ENCODE data around the genes RIPK1 and TUBB2A.

- PRO-cap: no peak
Measured at GRCh38 chr6:2966359-2967065, 4.9 kb downstream of the SERPINB6 start.

DNA sequence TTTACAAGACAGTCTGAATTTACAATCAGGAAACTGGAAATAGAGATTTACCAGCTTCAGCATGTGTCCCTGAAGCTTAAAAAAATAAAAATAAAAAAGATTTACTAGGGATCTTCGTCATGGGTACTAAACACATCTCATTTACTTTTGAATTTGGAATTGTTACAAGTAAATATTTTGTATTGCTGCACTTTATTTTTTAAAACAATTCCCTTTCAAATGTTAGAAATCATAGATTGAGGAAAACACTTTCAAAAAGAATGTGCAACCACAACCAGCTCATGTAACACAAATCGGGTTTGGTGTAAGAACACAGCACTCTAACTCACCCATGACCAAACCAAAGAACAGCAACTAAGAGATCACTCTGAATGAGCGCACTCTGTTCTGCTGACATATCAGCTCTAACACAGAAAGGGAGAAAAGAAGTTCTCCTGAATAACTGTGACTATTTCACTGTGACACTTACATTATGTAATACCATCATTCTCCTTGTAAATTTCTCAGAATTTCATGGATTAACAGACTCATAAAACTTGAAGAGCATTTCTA is 6.8 kb upstream of the SERPINB6 start:
- PRO-cap: no peak

DNA sequence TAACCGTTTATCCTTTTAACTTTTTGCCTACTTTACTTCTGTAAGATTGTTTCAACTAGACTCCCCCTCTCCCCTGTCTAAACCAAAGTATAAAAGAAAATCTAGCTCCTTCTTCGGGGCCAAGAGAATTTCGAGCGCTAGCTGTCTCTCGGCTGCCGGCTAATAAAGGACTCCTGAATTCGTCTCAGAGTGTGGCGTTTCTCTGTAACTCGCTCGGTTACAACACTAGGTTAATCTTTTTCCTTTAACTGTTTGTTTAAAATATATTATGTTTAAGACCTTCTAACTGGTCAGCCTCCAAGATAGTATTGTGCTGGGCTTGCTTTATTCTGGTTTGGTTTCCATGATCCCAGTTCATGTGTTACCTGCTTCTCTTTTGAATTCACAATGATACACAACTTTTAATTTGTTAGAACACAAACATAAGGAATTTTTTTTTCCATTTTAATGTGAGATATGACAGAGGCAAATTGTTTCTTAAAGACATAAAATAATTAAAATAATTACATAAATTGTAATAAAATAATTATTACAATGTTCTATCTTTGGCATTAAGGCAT is 8.6 kb upstream of the NQO2 start:
- PRO-cap: no peak

DNA sequence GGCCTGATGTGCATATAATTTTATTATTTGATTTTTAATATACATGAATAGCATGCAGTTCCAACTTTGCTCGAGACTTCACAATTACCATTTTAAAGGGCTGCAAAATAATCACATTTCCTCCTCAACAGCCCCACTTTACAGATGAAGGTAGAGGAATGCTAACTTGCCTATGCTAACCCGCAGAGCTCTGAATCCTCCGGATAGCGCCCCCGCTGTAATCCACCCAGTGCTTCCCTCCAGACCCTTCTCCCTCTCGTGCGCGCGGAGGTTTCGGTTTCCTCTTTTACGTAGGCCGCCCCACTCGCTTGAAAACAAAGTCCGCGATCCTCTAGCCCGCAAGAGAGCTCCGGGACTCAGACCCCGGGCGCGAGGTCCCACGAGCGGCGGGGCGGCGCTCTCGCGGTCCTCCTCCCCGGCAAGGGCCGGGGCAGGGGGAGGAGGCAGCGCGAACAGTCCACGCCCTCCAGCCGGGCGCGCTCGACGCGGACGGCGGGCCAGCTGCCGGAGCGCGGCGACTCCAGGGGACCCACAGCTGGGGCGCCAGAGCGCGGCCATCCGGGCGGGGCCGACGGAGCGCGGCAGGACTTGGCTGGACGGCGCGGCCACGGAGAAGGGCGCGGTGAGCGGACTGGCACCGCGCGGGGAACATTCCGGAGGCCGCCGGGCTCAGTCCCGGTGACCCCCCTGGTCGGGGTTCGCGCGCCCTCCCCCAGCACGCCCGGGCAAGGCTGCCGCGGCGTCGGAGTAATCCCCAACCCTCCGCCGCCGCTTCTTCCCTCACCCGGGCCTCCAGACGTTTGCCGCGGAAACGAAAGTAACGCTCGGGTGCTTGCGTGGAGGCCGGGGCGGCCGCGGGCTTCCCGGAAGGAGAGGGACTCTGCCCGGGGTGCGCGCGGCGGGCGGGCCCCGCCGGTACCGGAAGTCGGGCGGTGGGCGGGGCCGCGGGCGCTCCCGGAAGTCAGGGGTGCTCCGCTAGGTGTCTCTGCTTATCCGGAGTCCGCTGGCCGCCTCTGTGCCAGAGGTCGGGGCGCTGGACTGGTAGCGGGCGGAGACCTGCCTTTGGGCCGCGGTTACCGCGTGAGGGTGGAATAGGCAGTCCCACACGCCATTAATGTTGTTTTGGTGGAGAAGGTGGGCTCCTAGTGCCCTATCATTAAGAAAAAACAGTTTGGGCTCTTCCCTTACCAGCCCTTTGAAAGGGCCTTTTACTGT is at the start of gene RIPK1:
TSS of gene RIPK1 (plus strand) at position 455 of the 1,215 bp plus-strand sequence.
- PRO-cap: bidirectional peak, plus-strand start at position 1,018 of the sequence, minus-strand start at position 802 of the sequence

- PRO-cap: bidirectional peak, plus-strand start at chr6:3118359, minus-strand start at chr6:3118361
Measured at GRCh38 chr6:3118068-3118488, 433 bp upstream of the BPHL start.

DNA sequence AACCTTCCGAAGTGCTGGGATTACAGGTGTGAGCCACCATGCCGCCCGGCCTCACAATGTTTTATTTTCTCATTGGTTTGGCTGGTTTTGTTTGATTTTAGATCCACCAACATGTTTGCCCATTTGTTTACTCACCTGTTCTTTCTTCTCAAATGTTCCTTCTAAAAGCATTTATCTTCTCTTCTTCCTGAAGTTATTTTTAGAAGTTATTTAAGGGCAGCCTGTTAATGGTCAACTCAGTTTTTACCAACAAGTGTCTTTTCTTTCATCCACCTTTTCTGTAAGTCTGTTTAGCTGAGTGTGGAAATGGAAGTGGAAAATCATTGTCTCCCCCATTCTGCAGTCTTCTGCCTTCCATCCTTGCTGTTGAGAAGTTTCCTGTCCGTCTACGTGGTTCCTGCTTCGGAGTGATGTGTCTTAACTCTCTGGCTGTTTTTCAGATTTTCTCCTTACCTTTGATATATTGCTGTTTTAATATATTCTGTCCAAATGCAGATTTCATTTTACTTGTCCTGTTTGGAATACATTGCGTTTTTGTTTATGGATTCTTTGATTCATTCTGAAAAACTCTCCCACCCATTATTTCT is 16.6 kb downstream of the BPHL start:
- PRO-cap: no peak

DNA sequence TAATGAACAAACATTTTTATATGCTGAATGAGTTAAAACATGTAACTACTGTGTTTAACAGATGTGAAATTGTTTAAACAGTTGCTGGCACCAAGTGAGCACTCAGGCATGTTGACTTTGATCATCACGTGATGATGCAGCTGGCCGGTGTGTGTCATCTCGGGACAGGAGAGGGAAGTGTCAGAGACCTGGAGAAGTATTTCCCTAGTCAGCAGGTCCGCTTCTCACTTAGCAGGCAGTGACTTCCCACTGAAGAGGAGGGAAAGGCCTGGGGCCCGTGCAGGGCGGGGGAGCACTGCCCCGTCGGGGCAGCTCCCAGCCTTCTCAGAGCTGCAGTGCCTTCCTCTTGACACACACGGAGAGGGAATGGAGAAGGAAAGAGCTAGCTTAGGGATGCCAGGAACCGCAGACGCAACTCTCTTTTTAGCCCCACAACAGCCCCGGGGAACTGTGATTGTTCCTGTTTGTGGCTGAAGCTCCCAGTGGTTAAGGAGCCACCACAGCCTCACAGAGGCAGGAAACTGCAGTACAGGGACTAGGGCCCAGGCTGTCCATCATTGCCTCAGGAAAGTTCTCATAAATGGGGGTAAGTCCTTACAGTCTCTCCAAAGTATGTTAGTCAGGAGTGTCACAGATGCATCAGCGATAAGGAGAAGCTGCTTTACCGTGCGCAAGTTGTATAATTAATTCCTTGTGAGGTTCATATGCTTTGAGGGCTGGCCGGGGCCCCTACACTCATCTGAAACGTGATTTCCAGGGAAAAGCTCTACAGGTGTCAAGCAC is 17.9 kb downstream of the TUBB2A start:
- PRO-cap: no peak

DNA sequence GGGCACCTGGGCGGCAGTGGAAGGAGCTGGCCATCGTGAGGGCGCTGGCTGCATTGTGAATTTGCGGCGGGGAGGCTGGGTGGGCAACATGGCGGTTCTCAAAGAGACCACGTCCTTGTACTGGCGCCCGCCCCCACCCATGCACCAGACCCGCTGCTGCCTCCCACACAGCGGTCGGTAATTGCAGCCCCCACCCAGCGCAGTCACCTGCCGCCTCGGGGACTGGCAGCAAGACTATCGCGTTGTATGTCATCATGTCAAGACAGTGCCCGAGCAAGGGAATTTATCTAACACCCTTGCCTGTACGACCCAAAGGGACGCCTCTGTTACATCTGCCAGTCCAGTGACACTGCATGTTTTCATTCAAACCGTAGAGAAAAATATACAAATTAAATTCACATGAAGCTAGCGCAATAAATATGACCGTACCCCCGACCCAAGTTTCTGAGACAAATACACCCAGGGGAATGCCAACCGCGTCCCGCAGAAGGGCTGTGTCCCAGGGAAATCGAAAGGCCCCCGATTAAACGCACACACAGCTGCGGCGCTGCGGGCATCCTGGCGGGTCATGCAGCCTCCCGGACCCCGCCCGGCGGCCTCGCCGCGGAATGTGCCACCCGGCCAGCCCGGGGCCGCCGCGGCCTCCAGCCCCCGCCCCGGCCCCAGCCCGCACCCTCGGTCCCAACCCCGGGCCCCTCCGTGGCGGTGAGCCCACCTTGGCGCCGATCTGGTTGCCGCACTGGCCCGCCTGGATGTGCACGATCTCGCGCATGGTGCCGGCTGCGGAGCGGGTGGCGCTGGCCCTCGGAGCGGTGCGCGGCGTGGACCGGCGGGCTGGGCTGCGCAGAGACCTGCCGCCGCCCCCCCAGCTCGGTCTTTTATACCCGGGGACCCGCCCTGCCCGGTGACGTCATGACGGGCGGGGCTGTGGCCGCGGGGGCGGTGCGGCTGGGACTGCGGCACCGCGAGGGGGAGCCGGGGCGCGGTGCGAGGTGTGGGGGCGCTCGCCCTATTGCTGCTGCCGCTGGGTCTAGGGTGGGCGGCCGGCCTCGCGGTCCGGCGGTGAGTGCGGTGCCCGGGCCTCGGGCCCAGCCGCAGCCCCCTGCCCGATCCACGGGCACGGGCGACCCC is at the start of gene TUBB2A:
TSS of gene TUBB2A (minus strand) at position 853 of the 1,131 bp plus-strand sequence.
- PRO-cap: bidirectional peak, plus-strand start at position 1,027 of the sequence, minus-strand start at position 853 of the sequence

DNA sequence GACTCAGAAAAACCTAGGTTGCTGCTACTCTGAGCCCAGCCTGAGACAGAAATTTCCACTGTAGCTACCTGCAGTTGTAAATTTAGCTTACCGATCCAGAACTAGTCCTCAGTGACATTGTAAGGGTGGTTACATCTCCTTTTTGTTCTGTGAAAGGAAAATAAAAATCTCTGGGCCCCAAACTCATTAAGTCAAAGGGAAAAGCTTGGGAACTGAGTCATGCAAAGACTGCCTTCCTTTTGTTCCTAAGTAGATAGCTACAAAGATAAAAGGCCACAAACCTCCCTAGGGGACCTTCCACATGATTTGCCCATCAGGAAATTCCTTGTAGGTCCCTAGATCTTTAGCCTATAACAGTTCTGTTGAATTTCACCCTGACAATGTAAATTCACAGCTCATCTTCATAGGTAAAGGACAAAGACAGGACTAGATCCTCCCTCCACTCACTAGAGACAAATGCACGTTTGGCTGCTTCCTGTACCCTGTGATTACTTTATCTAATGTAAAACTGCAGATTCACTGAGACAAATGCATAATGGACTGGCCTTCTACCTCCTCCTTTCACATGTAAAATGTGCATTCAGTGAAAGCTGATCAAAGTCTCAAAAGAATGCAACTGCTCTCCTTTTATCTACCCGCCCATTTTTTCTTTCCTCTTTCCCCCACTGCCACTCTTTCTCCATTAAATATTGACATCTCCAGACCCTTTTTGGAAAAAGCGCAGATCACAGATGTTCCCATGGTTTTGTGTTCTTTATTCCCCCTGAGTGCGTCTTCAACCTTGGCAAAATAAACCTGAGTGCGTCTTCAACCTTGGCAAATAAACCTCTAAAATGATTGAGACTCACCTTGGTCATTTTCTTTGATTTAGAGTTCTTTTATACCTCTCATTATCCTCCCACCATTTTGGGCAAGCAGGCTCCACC is 8.9 kb upstream of the TUBB2A start:
- PRO-cap: no peak

GRCh38 chr6:3193399-3193842 is 34.0 kb downstream of the TUBB2B start:
- PRO-cap: no peak

DNA sequence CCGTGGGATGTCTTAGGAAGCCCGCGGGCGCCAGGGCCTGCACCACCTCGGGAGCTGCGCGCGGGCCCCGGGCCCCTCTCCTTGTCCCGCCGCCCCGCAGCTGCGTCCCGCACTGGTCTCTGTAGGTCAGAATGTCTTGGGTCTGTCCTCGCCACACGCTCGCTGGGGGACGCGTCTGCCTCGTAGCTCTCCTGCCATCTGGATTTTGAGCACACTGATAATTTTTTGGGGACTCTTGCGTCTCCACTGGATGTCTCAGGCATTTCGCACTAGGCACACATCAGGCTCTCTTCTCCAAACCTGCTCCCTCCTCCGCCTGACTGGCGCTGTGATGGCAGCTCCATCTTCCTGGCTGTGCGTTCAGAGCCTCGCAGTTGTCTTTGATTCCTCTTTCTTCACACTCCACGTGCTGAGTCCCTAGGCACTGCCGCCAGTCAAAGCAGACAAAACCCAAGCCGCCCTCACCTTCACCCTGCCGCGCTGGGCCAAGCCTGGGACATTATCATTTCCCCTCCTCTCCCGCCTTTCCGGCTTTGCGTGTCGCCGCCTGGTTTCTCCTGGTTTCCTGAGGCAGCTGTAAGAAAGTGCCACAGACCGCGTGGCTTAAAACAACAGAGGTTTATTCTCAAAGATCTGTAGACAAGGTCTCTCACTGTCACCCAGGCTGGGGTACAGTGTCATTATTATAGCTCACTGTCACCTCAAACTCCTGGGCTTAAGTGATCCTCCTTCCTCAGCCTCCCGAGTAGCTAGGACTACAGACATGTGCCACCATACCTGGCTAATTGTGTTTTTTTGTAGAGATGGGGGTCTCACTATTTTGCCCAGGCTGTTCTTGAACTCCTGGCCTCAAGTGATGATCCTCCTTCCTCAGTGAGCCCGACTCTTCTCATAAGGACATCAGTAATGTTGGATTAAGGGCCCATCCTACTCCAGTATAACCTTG is 848 bp downstream of the PSMG4 start:
- PRO-cap: no peak

DNA sequence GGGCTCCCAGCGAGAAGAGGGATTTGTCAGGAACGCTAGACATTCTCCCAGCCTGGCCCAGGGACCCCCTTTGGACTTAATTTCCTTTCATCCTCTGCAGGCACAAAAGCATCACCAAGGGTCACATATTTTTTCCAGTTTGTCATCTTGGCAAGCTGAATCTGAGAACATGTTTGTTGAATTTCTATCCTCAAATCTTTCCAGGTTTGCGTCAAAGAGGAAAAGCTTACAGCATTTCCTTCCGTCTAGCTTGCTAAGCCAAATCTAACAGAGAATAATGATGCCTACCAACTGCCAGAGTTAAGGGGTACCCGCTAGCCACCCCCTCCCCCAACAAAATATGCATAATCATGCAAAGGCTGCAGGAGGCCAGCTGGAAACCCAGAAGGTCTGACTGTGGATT is 23.0 kb downstream of the PSMG4 start:
- PRO-cap: no peak

- PRO-cap: no peak
Measured at GRCh38 chr6:3368600-3369232, 88.1 kb downstream of the SLC22A23 start.

DNA sequence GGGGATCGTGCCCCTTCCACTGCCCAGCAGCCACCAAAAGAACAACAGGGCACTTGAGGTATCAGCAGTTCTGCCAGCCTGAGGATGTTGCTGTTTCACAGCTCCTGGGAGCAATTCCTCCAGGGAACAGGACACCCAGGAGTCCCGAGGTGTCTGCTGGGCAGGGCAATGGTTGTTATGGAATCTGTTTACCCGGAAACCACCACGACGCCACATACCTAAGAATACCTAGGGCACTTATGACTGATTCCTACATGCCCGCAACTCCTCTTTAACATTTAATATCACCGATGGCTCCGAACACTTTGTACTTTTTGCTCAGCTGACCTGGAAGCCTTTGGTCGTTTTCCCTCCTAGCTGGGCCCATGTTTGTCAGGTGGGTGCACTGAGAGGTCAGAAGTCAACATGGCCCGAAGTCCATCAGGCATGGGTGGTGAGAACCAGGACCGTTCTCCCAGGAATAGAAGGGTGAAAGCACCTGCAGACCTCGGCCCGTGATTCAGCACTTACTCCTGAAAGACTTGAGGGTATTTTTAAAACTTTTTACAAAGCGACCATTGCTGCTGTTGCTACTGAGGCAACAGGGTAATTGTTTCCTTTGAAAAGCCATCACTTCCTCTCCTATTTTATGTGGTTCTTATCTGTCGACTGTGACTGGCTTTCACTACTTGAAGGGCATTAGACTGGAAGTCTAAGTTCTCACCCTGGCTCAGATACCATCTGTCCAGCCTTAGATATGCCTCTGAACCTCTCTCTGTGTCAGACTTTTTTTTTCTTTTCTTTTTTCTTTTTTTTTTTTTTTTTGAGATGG is 78.8 kb downstream of the SLC22A23 start:
- PRO-cap: no peak

- PRO-cap: no peak
Measured at GRCh38 chr6:3389733-3390202, 67.1 kb downstream of the SLC22A23 start.

- PRO-cap: no peak
Measured at GRCh38 chr6:3393814-3394300, 63.0 kb downstream of the SLC22A23 start.

DNA sequence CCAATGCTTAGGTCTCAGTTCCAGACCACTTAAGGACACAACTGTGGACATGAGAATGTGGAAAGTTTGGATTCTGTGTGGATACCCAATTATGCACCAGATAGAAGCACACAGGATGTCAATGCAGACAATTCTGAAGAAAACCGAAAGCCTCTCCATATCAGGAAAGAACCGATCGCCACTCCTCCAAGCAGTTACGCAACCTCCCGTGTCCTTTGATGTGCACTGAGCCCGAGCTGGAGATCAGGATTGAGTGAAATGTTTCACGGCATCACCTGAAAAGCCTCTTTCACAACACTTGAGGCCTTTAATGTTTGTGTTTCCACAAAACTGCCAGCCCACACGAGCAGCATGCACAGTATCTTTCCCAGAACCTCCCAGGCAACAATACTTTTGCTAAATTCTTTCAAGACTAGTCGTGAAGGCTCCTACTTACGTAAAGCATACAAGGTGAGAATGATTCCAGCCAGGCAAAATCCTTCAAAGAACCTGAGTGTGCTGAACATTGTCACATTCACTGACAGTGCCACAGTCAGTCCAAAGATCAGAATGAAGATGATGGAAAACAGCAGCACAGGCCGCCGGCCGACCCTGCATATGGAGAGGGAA is 47.0 kb downstream of the SLC22A23 start:
- PRO-cap: no peak

DNA sequence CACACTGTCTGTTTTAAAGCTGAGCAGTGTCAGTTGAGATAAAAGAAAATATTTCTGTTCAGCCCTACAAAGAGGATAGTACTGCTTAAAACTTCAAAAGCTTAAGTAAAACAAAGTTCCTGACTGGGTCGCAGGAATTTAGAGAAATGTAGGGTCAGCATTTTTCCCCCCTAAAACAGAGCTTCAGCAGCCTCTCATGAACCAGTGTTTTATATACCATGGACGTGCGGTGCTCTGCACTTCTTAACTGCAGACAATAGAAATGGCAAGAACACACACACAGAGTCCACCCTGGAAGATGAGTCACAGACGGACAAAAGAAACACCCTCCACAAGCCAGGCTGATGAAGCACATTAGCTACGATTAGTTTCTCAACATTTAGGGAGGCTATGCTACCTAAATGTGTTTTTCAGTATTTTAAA is 34.8 kb downstream of the SLC22A23 start:
- PRO-cap: no peak

GRCh38 chr6:3457581-3458276 is 879 bp upstream of the SLC22A23 start:
- PRO-cap: no peak

- PRO-cap: no peak
Measured at GRCh38 chr6:3506872-3507160, 50.0 kb upstream of the SLC22A23 start.

Measured in mesothelial cell of epicardium (in vitro differentiated cells).